H7 (cell line): ENCODE measurements around a stretch of chr6.

GRCh38 chr6:3725027-3725375 lies 26.5 kb downstream of the PXDC1 start:
- RAMPAGE, long total RNA = no peak

DNA sequence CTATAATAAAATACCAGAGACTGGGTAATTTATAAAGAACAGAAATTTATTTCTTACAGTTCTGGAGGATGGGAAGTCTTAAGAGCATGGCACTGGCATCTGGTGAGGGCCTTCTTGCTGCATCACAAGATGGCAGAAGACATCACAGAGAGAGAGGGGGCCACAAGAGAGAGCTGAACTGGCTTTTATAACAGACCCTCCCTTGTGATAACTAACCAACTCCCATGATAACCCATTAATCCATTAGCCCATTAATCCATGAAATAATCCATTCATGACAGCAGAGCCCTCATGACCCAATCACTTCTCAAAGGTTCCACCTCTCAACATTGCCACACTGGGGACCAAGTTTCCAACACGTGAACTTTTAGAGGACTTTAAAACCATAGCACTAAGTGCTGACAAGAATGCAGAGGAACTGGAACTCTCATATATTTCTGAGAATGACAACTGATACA lies 11.5 kb upstream of the FAM50B start:
- RAMPAGE, long total RNA = no peak

DNA sequence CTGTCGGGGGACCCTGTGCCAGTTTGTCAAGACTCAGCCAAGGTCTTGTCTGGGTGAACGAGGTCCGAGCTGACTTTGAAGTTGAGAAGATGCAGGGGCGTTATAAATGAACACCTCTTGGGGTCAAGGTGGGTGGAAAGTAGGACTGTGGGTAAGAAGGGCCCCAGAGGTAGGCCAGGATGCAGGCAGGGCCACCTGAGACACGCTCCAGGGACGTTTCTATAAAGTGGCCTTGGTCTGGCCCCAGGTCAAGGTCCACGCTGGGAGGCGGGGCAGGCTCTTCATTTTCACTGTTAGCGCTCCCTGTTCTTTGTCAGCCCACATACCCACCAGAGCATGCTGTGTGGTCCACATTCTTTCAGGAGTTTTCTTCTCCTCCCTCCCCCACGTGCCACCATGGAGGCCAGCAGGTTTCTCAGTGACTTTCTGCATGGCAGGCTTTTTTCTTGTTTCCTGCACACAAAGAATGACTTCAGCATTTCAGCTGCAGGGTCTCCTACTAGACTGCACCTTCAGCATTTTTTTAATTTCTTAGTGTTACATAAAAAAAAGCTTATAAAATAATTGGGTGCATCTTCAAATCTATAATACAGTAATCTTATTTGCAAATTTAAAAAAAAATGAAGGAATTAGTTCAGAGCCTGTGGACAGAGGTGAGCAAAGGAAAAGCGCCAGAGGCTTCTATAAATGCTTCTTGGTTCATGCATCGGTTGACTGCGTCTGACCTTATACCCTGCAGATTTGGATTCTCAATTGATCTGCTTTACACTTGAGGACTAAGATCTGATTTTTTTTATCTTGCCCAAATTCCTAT lies 57.5 kb downstream of the FAM50B start:
- RAMPAGE, long total RNA = no peak

DNA sequence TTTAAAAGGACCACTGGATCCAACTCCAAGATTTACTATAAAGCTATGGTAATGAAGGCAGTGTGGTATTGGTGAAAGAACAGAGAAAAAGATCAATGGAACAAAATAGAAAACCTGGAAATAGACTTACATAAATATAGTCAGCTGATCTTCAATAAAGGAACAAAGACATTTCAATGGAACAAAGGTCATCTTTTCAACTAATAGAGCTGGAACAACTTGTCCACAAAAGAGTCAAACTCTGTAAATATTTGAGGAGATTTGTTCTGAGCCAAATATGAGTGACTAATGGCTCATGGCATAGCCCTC lies 64.3 kb downstream of the FAM50B start:
- RAMPAGE, long total RNA = no peak

- RAMPAGE, long total RNA = no peak
Observed at GRCh38 chr6:3939126-3939384, 82.0 kb upstream of the PRPF4B start.

DNA sequence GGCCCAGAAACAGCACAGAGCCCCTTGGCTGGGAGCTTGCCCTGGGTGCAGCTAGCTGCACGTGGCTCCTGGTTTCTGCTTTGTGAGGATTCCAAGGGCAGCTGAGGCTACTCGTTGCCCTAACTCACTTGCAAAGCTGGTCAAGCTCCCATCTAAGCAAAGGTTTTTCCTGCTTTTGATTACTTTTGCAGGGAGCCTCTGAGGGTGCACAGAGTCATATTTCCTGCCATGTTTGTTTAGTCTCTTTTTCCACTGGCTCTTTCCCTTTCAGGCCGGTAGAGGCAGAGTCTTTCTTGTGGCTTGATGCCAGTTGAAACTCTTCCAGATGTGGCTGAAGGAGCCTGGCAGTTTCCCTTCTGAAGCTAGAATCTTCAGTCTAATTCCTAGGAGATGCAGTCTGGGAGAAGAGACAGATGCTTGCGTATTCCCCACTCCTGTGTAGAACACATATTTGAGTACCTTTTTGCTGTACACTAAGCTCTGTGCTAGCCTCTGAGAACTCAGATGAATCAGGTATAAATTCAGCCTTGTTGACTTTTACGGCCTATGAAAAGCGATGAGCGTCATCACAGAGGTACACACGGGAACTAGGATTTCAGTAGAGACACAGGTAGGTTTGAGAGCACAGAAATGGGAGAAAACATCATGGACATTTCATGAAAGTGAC lies 118.6 kb upstream of the ECI2 start:
- RAMPAGE, long total RNA = no peak

DNA sequence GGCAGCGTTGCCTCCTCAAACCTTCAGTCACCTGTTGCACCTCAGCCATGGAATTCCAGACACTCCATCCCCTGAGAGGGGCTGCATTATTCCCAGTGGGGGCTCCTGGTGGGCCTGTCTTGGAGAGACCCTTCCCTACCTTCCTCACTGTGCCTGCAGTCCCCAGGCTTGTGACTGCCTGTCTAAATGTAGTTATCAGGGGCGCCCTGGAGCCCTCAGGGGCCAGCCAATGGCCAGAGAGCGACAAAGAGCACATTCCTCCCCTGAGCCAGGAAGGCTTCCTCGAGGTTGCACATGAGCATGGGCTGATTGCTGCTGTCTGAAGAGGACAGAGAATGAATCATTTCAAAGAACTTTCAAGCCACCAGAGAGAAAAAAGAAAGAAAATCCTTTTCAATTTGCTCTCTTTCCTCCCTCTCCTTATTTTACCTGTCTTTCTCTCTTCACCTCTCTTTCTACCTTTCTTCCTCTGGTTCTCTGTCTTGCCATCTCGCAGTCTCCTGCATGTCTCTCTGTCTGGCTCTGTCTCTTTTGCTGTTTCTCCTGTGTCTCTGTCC lies 211.7 kb upstream of the ECI2 start:
- RAMPAGE, long total RNA = no peak

DNA sequence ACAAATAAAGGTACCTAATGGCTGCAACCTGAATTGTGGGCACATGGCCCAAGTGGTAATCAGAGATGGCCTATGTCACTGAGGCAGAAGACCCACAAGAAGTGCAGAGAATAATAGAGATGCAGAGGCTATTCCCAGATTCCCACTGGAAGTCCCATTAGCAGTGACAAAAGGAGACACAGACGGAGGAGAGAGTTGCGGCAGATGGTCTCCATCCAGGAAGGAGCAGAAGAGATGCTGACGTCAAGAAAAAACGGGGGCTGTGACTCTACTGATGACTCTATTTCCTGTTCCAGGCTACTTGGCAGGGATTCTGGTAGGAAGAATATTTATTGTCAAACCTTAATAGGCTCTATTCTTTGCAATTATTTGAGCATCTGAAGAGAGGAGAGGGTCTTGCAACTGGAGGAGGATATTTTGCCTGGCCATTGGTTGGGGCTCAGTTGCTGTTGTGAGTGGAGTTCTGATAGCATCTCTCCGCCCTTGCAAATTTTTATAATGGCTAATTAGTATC lies 246.0 kb upstream of the ECI2 start:
- RAMPAGE, long total RNA = no peak

DNA sequence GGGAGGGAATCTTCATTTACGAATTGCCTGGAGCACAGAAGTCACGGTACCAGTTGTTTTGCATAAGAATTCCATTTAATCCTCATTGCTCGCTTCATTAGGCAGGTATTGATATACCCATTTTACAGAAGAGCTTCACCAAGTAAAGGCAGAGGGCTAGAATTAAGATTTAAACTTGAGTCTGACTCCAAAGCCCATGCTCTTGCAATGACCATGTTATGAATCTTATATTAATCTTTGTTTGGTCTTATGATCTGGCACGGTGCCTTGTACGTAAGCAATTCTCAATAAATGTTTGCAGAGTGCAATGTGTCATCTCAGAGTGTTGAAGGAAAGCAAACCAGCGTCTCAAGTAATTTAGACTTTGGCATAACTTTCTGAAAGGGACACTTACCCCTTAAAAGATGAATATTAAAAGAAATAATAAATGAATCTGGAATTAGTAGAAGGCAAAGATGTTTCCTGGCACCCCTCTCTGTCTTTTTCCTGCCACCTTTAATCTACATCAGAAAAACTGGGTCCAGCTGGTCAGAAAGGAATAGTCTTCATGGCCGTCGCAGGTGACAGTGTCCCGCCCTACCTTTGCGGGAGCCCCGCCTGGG lies 266.0 kb upstream of the ECI2 start:
- RAMPAGE, long total RNA = no peak

DNA sequence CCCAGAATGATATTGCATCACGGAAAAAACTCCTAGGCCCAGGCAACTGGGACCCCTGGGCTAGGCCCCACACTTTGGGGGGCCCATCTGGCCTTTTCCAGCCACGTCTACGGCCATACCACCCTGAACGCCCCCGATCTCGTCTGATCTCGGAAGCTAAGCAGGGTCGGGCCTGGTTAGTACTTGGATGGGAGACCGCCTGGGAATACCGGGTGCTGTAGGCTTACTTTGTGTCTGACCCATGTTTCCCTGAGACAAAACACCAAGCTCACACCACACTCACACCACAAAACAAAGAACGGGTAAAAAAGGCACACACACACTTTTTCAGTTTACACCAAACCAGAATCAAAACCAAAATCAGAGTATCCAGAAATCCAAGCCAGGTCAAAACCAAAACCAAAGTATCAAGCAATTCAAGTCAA lies 292.5 kb upstream of the ECI2 start:
- RAMPAGE, long total RNA = no peak

GRCh38 chr6:4522321-4522783 lies 253.9 kb upstream of the CDYL start:
- RAMPAGE, long total RNA = no peak

GRCh38 chr6:4688387-4689007 lies 87.7 kb upstream of the CDYL start:
- RAMPAGE, long total RNA = no peak

DNA sequence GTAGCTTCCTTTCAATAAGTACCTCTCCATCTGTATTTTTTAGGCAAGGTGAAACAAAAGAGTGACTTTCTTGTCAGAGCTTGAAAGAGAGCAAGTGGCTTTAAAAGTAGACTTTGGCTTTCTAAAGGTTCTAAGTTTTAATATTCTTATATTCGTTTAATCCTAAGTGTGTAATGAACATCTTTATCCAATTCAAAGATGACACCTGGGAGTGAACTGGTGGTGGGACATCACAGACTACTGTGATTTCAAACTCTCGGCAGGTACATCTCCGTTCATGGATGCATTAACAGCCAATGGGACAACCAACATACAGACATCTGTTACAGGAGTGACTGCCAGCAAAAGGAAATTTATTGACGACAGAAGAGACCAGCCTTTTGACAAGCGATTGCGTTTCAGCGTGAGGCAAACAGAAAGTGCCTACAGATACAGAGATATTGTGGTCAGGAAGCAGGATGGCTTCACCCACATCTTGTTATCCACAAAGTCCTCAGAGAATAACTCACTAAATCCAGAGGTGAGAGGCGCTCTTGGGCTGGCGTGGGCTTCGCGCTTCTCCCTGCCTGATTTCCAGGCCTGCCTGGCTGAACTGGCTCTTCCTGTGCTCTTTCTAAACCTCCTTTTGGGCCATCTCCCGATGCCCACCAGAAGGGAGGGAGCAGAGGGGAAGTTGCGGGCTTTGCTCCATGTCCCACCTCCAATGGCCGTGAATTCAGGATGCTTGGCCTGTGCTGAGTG lies 68.4 kb downstream of the RPP40 start:
- RAMPAGE, long total RNA = no peak

DNA sequence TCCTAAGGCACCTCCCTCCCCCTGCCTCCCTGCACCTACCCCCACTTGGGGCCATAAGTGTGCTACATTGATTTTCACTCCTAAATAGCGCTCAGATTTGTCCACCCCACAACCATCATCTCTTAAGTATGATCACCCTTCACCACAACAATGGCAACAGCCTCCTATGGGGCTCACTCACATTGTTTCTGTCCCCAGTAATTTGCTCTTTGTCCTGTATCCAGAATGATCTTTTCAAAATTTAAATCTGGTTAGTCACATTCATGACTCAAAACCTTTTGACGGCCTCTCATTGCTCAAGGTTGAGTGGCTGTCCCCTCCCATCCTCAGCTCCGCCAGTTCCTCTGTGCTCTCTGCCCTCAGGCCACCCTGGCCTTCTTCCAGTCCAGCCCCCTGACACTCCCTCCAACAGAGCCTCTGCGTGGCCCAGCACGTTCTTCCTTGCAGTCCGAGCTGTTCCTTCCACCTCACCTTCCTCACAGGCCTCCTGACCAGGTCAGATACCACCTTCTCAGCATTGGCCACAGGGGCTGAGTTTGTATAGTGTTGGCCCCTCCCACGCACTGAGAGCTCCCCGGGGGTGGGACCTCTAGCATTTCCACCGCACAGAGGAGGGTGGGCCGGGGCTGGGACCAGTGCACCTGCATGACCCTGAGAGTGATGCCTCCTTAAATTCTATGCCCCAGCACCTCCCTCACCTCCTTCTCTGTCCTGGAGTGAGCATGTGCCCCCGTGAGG lies 2.5 kb upstream of the PPP1R3G start:
- RAMPAGE, long total RNA = no peak

DNA sequence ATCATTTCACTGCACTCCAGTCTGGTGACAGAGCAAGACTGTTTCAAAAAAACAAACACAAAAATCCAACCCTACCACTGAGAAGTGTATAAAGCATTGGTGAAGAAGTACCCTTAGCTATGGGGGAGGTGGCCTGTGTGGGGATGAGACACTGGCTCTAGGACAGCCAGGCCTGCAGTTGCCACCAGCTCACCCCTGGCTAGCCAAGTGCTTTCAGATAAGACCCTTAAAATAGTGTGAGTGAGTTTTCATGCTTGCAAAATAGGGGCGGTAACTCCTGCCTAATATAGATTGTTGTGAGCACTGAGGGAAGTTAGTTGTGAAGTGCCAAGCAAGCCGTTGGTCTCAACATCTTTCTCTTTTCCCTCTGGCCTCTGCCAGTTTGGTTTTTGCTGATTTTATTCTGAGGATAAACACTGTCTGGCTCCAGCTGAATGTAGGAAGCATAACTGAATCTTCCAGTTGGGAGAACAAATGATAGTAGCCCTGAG lies 11.3 kb downstream of the PPP1R3G start:
- RAMPAGE, long total RNA = no peak

GRCh38 chr6:5174687-5175219 lies 86.0 kb downstream of the LYRM4 start:
- RAMPAGE, long total RNA = no peak

- RAMPAGE, long total RNA = no peak
Observed at GRCh38 chr6:5762331-5763150, 244.2 kb downstream of the NRN1 start.

- RAMPAGE, long total RNA = no peak
Observed at GRCh38 chr6:5850473-5851643, 155.9 kb downstream of the NRN1 start.

GRCh38 chr6:5866532-5867196 lies 140.1 kb downstream of the NRN1 start:
- RAMPAGE, long total RNA = no peak

DNA sequence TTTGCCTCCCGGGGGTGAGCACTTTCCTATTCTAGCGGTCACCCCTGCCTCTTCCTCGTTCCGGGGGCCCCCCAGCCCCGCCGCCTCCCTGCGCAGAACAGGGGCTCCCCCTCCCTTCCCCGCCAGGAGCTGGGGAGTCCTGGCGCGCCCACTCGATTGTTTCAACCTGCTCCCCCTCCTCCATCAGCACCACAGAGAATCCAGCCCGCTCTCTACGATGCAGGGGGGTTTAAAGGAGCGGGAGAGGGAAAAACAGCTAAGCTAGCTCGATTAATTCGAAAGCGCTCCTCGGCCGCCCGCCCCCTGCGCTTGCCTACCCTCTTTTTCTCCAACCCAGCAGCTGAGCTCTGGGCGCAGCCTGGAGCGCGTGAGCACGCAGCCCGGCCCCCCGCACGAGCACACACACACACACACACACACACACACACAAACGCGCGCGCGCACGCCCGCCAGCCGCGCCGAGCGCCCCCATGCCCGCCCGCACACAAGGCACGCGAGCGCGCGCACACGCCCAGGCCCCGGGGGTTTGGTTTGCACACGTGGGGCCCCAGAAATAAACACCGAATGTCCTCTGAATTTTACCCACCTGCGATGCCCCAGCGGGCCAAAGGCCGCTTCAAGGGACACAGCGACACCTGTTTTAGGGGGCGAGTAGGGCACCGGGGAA lies 578 bp upstream of the NRN1 start:
- RAMPAGE, long total RNA = no peak